Daoy (cell line): ENCODE measurements around a stretch of chr3.

- RAMPAGE, long total RNA, result no peak
Observed at GRCh38 chr3:147406630-147407125, 335 bp upstream of the ZIC4 start.

GRCh38 chr3:147418521-147419576, 9.7 kb downstream of the ZIC1 start:
- RAMPAGE, long total RNA, result no peak

DNA sequence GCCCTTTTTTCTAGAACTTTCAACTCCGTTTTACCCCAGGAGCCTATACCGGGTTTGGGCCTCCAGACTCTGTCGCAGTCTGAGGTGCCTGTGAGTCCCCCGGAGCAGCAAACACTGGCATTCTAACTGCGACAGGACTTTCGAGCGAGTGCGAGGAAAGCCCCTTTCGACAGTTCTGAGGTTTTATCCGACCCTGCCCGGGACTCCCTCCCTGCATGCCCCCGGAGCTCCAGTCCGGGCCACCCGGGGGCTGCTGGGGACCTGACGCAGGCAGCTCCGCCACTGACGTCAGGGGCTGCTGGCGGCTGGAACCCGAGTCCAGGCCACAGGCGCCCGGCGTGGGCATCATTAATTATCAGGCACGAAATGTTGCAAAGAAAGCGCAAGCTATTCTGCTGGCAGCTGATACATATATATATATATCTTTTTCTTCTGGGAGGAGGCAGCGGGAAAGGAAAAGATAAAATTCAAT, 15.1 kb downstream of the ZIC1 start:
- RAMPAGE, long total RNA, result no peak

DNA sequence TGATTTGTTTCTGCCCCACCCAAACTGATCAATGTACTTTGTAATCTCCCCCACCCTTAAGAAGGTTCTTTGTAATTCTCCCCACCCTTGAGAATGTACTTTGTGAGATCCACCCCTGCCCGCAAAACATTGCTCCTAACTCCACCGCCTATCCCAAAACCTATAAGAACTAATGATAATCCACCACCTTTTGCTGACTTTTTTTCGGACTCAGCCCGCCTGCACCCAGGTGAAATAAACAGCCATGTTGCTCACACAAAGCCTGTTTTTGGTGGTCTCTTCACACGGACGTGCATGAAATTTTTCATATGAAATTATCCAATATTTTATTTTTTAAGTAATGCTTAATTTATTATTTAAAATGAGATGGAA, 540.7 kb upstream of the AGTR1 start:
- RAMPAGE, long total RNA, result no peak

- RAMPAGE, long total RNA, result no peak
Observed at GRCh38 chr3:148737403-148737636, 39.6 kb downstream of the AGTR1 start.

DNA sequence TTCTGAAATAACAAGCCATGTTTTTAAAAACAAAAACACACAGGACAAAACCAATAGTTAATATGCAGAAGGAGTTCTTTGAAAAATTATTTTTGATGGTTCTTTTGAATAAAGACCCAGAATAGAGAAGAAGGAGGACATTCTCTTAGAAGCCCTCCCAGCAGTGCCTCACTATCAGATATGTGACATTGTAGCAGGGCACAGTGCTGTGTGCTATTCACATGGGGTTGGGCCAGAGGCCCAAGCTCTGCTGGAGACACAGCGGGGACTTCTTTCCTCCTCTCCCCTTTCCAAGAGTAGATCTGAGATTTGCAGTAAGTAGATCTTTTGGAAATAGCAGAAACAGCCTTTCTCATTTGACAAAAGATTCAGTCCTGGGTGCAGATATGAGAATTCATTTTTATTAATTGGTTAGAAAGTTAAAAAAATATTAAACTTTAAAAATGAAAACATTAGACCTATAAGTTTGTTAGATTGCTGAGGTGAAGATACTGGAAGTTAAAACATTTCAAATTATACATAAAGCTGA, 6.3 kb downstream of the GYG1 start:
- RAMPAGE, long total RNA, result no peak

DNA sequence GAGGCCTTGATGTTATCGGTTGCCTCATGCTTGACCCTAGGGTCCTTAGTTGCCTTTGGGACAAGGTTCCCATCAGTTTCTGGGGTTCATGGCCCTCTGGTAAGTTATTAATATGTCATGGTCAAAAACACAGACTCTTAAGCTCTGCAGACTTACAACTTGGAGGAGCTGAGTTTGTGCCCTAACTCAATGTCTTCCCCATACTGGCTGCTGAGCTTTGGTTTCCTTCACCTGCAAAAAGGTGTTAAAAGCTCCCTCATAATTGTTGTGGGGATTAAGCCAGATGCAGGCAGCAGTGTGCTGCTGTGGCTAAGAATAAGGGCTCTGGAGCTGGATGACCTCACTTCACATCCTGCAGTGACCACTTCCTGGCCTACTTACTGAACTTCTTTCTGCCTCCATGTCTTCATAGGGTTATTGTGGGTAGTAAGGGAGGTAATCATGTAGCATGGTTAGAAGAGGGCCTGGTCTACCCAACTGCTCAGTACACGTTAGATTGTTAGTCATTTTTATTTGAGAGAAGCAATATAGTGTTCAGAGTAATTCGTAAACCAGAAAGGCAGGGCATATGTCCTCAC, 18.3 kb downstream of the GYG1 start:
- RAMPAGE, long total RNA, result no peak

- RAMPAGE, long total RNA, result no peak
Observed at GRCh38 chr3:149128780-149129138, 679 bp upstream of the HPS3 start.

DNA sequence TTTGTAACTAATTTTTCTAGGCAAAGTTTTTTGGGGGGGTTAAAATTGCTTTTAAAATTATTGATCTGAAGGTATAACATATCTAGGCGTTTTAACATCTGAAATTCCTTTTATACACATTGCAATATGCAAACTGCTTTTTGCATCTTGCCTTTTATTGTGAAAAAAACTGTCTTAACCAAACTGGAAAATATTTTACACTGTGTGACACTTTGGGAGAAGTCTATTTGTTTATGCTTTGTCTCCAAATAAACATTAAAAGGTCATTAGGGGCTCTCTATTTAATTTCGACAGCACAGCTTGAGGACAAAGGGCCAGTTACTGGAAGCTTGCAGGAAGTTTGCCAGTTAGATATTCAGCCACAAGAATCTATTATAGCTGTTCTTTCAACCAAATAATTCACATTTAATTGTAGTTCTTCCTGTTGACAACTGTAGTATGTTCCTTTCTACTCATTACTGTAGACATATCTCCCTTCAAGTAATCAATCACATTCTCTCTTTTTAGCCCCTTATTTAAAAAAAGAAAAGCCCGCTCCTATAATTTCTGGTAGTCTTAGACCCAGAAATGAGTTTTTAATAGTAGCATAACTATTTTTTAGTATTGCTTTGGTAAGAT, 6.1 kb downstream of the CP start:
- RAMPAGE, long total RNA, result no peak

- RAMPAGE, long total RNA, result no peak
Observed at GRCh38 chr3:149355949-149356623, 21.4 kb downstream of the TM4SF1 start.

DNA sequence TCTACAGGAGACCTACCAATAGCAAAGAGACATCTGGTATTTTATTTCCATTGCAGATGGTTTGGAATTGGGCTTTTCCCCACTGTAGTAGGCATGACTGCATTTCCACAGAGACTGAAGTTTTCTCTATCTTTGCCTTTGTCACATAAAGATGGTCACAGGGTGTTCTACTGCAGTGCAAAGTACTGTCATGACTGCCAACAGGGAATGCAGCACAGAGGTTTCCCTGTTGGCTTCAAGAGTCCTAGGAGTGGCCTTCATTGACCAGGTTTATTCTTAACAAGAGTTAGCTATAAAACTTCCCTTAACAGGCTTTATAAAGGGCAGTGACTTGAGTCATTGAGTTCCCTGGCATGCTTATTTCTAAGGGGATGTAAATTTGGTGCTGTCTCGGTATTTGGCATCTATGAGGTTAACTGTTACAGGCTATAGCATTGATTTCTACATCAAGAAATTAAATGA, 36.7 kb upstream of the TM4SF4 start:
- RAMPAGE, long total RNA, result no peak

GRCh38 chr3:149494117-149494528, 19.6 kb downstream of the TM4SF4 start:
- RAMPAGE, long total RNA, result no peak

GRCh38 chr3:149554058-149554584, 79.6 kb downstream of the TM4SF4 start:
- RAMPAGE, long total RNA, result no peak

DNA sequence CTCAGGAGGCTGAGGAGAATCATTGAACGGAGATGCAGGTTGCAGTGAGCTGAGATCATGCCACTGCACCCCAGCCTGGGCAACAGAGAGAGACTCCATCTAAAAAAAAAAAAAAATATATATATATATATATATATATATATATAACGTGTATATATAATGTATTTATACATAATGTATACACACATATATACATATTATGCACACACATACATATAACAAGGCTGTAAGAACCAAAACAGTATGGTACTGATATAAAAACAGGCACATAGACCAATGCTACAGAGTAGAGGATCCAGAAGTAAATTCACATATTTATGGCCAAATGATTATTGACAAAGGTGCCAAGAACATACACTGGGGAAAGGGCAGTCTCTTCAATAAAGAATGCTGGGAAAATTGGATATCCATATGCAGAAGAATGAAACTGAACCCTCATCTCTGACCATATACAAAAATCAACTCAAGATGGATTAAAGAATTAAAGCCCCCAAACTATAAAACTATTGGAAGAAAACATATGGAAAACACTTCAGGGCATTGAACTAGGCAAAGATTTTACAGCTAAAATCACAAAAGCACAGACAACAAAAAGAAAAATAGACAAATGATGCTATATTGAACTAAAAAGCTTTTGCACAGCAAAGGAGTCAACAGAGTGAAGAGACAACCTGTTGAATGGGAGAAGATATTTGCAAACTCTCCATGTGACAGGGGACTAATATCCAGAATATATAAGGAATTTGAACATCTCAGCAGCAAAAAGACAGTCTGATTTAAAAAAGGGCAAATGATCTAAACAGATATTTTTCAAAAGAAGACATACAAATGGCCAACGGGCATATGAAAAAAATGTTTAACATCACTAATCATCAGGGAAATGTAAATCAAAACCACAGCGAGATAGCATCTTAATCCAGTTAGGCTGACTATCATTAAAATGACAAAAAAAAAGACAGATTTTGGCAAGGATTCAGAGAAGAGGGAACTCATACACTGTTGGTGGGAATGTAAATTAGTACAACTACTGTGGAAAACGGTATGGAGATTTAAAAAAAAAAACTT, 47.5 kb downstream of the RNF13 start:
- RAMPAGE, long total RNA, result no peak

GRCh38 chr3:149972011-149972380, 1.3 kb upstream of the PFN2 start:
- RAMPAGE, long total RNA, result no peak

DNA sequence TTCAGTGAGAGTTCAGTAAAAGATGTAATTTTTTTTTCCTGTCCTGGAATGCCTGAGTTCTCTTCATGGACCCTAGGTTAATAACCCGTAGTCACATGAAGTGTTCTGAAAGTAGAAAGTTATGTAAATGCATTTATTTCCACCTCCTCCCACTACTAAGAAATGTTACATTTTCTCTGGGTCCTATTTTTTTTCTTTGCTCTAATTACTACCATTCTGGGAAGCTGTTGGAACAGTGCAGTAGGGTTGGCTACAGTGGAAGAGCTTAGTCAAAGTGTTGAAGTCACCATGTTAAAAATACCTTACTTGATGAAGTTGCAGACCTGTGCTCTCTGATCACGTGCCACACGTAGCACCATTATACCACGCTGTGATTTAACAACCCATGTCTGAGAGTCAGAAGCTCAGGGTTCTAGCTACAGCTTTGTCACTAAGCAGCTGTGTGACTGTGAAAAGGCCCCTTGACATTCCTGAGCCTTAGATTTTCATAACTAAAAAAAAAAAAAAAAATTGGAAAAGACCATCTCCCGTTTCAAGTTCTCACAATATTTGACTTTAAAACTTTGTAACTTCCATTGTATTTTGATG, 153.7 kb upstream of the TSC22D2 start:
- RAMPAGE, long total RNA, result no peak

- RAMPAGE, long total RNA, result no peak
Observed at GRCh38 chr3:150314441-150315261, 93.4 kb upstream of the TSC22D2 start.

GRCh38 chr3:150407007-150407589, 1.0 kb upstream of the TSC22D2 start:
- RAMPAGE, long total RNA, result no peak

DNA sequence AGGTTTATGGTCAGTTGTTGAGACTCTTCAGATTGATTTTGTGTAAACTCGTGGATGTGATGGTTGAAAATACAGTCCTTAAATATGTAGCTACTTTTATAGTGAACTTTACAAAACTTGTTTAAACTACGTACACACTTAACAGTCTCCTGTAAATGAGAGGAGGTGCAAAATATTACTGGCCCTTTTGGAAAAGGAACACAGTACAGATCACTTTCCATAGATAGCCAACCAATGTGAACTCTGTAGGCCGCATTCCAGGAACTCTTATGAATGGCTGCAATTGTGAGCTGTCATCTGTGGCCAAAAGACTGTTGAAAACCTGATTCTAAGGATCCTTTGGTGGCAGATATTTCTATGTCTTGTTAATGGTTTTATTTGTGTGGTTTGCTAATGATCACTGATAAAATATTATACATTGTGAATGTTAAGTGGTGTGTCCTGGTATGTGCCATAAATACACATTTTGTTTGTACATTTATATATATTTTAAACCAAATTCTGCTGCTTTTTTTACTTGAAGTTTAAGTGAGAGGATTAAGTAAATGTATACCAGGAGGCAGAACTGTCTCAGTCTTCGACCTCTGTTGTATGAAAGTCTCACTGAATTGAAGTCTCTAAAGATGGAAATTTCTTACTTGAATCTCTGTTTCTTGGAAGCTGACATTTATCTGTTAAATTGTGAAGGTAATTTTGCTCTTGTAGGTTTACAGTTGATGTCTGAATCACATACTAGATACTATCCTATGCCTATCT, 6.3 kb downstream of the TSC22D2 start:
- RAMPAGE, long total RNA, result no peak

DNA sequence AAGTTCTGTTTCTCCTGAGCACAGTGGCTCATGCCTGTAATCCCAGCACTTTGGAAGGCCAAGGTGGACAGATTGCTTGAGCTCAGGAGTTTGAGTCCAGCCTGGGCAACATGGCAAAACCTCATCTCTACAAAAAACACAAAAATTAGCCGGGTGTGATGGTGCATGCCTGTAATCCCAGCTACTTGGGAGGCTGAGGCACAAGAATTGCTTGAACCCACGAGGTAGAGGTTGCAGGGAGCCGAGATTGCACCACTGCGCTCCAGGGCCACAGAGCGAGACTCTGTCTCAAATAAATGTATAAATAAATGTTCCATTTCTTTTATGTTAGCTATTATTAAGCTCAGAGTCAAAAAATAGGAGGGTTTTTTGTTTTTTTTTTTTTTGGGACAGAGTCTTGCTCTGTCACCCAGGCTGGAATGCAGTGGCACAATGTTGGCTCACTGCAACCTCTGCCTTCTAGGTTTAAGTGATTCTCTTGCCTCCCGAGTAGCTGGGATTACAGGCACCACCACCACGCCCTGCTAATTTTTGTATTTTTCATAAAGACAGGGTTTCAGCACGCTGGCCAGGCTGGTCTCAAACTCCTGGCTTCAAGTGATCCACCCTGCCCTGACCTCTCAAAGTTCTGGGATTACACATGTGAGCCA, 25.8 kb downstream of the TSC22D2 start:
- RAMPAGE, long total RNA, result no peak